Measurements from ENCODE around the gene TMEM140.

DNA sequence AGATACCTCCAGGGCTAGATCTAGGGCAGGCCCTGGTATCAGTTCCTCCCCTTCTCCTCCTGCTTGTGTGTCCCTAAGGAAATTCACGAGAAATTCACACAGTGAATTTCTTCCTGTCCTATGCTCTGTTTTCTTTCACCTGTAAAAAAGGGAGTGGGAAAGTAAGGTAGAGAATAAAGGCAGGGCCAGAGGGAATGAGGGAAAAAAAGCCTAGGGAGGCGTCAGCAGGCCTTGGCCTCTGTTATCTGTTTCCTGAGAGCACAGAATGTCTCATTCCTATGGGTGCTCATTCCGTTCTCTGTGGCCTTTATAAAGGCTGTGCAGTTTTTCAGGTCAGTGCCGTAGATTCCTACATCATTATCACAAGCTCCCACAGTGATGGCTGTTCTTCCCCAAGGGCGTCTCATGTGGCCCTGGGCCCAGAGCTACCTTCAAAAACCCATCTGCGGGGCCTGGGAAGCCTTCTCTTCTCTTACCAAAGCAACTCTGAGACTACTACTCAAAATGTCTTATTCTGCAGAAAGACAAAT, 16.8 kb upstream of the AKR1B10 start:
- PRO-cap = no peak

GRCh38 chr7:134554195-134554595, 5.3 kb downstream of the AKR1B15 start:
- PRO-cap = no peak

GRCh38 chr7:134781923-134782546, 2.6 kb downstream of the CALD1 start:
- PRO-cap = no peak

GRCh38 chr7:134784396-134785311, 5.2 kb downstream of the CALD1 start:
- PRO-cap = no peak

- PRO-cap = no peak
Measured at GRCh38 chr7:134792633-134793444, 13.4 kb downstream of the CALD1 start.

DNA sequence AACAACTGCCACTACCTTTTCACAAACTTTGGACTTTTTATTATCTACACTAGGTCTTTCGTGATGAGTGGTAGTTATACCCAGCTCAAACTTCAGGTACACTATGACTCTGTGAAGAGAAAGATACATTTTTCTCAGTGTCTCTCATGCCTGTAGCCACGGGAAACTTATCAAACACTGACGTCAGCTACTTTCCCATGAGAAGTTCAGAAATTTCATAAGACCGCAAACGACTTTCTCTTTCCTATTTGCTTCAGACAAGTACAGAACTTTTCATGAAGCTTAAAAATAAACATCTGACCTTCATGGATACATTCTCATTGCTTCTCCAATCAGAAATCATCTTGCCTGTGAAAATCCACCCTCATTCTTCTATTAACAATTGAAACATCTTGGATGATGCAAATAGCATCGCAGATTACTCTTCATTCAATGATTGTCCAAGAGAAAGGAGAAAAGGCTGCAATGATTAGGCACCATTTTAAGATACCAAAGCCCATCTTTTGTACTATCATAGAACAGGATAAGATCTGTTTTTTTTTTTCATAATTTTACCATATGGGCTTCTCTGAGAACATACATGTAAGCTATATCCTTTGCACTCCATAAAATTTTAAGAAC, 57.2 kb downstream of the CALD1 start:
- PRO-cap = no peak

GRCh38 chr7:134888163-134889025, 97.9 kb upstream of the AGBL3 start:
- PRO-cap = no peak

DNA sequence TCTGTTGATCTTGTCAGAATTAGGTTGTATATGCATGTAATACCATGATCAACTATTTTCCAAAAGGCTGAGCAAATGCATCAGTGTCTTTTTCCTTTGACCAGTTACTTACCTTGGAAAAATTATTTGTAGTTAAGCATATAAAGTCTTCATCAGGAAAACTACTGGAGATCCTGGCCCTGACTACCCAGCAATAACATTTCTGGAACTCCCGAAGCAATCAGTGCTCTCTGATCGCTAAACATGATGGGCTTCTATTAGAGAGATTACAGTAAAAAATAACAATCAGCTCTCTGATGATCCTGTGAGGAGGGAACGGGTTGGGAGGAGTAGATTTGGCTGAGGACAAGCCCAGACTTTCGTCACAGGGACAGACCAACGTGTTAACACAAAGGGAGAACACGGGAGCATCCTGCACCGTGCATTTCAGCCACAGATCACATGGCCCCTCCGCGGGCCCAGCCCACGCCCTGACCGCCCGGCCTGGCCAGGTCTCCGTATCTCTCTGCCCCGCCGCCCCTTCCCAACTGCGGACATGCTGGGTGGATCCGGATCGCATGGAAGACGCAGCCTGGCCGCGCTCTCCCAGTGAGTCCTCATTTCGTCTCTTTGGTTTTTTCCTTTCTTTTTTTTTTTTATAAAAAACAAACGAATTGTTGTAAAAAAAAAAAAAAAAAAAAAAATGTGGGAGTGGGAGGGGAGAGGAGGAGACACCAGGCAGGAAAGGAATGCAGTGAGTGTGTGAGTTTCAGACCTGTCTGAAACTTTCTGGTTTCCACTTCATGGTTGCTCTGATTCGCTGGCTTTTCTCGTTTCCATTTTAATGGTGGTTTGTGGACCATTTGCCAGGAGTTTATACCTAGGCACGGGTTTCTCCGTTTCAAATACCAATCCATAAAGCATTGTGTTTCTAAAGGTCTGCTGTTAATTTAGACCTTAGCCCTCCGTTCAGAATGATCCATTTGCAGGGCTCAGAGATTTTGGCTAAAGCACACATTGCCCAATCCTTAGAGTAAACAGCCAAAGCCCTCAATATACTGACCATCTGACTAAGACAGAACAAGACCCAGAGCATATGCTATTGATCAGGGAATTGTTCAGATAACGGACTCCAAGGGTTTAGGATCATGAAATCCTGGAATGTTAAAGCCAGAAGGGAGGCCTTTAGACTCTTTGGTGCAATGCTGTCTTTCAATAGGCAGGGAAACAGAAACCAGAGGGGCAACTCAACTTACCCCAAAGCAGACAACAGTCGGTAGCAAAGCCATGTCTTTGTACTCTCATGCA, 94.8 kb upstream of the AGBL3 start:
- PRO-cap = no peak

DNA sequence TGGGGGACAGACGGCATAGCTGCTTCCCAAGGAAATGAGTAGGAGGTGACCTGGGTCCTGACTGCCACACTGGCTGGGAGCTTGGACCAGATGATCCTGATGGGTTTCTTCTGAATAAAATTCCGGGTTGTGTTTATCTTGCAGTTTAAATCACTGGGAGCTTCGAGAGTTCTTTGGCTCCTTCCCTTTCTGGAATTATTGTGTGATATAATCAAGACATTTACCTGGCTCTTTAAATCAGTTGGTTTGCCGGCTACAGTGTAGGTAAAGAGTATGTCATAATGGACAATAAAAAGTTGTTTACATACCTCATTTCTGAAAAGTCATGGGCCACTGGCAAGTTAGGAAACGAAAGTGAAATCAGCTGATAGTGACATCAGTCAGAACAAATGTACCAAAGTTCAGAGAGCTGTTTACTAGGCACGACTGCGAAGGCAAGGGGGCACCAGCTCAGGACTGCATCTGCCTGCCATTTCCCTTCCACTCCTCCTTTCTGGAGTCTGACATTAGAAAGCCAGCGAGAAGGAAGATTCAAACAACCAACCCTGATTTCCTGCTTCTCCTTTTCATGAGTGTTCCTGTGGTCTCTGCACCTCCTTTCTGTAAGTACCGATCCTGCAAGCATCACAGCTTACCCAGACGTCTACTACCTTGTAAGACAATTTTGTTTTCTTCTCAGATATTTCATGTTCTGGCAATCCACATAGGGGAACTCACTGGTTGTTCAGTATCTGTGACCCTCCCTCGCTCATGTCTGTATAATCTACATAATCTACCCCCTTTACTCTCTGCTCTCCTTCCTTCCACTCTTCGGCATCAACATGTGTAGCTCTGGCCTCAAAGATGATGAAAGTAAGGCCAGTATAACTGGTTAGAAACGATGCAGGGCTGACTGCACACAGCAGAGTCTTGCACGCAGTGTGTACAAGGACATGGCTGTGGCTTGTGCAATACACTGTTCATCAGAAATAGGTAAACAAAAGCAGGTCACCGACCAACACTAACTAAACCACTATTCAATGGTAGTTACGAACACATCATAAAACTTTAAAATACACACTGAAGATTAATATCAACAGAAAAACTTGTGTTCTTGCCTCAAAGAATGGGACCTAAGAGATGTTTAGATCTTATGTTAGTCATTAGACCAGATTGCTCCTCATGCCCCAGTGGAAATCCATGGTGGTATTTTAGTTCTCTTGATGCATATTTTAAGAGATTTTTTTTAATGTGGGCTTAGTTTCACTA, at the start of gene TMEM140:
Gene TMEM140 (plus strand): TSS at position 404 of the 1,248 bp plus-strand sequence.
- PRO-cap = unidirectional peak, plus-strand start at position 419 of the sequence

GRCh38 chr7:135158019-135158952, 10.4 kb downstream of the TMEM140 start:
- PRO-cap = no peak

- PRO-cap = no peak
Measured at GRCh38 chr7:135678871-135679070, 16.5 kb downstream of the STMP1 start.

DNA sequence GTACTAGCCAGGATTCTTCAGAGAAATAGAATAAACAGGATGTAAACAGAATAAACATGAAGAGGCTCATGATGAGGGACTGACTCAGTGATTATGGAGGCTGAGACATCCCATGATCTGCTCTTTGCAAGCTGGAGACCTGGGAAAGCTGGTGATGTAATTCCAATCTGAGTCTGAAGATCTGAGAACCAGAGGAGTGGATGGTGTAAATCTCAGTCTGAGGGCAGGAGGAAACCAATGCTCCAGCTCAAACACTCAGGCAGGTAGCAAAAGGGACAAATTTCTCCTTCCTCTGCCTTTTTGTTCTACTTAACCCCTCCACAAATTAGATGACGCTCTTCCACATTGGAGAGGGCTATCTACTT, 63.0 kb upstream of the FAM180A start:
- PRO-cap = no peak

DNA sequence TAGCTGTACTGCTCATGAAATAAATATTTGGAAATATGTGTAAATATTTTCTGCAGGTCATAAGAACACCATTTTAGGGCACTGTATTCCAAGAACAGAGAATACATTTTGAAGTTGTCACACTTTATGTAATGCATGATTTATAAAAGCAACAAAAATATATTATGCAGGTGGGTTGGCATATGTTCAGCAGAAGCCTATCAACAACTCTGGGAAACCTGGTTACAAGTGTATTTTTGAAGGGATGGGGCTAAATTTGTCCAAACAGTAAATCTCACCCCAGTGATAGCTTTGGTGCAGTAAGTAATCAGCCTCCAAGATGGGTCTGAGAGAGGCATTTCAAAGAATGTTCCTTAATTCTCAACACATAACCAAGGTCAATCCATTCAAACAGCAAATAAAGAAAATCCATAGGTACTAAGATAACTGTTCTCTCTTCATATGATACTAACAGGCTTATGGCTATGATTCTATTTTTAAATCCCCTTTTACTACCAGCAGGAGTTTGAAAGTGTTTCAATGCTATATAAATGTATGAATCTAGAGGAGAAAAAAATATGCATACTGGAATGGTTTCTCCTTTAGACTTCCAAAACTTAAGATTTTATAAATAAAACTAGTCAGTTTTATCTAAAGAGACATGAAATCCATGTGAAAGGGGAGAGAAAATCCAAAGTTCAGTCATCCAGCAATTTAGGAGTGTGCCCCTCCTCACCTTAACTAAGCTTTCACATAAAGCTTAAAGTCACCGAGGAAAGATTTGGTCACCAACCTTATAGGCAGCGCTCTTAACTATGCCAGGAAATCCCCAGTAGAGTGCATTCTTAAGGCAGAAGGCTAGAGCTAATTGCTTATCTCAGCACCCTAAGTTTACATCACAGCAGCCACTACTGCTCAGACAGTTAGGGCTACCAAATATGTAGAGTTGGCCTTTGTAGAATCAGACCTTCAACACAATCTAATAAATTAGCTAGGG, 48.2 kb downstream of the MTPN start:
- PRO-cap = no peak

DNA sequence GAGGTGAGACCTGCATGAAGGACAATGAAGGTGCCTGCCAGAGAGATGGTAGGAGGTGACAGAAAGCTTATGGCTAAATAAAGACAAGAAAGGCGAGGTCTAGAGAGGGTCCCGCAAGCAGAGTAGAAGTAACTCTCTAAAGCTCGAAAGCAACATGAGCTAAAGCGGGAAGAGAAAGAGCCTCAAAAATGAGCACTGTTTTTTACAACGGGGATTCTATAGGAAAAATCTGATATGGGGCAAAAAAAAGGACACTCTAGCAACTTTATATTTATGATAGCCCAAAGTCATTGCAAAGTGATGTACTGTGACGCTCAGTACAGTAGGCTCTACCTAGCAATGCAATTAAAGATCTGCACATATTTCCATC, 91.9 kb upstream of the PTN start:
- PRO-cap = no peak

- PRO-cap = no peak
Measured at GRCh38 chr7:137888331-137888902, 41.6 kb upstream of the DGKI start.

GRCh38 chr7:137943945-137944777, 57.7 kb downstream of the CREB3L2 start:
- PRO-cap = no peak

GRCh38 chr7:137953521-137954255, 48.2 kb downstream of the CREB3L2 start:
- PRO-cap = no peak

- PRO-cap = no peak
Measured at GRCh38 chr7:137985923-137986994, 15.6 kb downstream of the CREB3L2 start.

DNA sequence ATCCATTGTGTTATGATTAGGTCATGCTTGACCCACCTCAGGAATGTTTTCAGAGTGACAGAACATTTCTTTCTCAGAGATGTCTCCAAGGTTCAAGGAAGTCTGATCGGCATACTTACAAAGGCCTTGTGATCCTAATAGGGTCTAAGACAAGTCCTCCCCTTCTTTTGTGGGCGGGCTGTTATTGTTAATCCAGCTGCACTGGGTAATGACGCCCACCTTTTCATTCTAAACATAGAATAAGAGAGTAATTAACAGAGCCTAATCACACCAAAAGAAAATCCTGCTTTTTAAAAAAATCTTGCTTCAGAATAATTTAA, 110.8 kb downstream of the AKR1D1 start:
- PRO-cap = no peak

- PRO-cap = no peak
Measured at GRCh38 chr7:138564095-138564808, 104.2 kb downstream of the TRIM24 start.